Melanocyte of skin (primary cell): ENCODE measurements around a stretch of chr21.

- CAGE, long polyA plus RNA, 2 experiments, result no peak in any of the 2 experiments
These were observed 20.8 kb downstream of the IL10RB start for GRCh38 chr21:33286746-33287540.

DNA sequence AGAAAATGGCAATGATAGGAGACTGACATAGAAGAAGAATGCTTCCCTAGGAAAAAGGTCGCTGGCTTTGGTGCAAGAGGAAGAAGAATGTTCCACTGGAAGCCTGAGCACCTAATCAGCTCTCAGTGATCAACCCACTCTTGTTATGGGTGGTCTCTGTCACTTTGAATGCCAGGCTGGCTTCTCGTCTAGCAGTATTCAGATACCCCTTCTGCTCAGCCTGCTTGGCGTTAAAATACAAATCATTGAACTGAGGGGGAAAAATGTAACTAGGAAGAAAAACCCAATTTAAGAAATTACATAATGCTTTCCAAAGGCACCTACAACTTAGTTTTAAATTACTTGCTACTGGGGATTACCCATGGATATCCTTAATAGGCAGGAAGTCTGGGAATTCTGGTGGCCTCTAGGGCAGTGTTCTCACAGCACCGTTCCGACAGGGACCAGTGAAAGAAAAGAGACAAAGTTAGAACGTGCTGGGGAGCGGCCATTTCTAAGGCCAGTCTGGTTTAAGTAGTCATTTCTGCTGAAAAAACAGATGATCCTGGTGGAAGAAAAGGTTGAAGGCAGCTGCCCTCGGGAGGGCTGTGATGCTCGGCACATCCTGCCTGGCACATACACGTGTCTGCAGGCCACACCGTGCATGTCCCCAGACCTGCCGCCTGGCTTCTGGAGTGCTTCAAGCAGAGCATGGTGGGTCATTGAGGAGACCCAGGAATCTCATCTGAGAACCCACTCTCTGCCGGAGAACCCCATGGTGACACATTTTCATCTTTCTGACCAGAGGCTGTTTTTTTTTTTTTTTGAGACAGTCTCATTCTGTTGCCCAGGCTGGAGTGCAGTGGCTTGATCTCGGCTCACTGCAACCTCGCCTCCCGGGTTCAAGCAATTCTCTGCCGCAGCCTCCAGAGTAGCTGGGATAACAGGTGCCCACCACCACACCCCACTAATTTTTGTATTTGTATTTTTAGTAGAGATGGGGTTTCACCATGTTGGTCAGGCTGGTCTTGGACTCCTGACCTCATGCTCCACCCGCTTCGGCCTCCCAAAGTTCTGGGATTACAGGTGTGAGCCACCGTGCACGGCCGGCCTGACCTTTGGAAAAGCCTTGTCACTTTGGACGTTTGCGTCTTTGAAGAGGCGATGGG is 32.3 kb downstream of the IFNAR1 start:
- CAGE, long polyA plus RNA, 2 experiments, result no peak in any of the 2 experiments

DNA sequence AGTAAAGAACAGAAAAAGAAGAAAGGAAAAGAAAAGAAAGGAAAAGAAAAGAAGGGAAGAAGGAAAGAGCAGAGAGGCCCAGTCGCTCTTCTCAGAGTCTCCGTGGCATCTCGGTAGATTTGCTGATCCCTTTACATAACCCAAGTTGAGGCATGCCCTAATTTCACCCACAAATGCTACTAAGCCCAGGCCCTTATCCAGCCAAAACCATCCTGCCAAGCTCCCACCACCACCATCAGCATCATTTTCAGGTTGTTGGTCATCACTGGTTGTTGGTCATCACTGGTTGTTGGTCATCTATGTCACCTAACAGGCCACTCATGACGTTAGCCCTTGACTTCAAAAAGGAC is 20.9 kb upstream of the IFNGR2 start:
- CAGE, long polyA plus RNA, 2 experiments, result no peak in any of the 2 experiments

- CAGE, long polyA plus RNA, 2 experiments, result no peak in any of the 2 experiments
These were observed 147 bp upstream of the IFNGR2 start for GRCh38 chr21:33403180-33403351.

DNA sequence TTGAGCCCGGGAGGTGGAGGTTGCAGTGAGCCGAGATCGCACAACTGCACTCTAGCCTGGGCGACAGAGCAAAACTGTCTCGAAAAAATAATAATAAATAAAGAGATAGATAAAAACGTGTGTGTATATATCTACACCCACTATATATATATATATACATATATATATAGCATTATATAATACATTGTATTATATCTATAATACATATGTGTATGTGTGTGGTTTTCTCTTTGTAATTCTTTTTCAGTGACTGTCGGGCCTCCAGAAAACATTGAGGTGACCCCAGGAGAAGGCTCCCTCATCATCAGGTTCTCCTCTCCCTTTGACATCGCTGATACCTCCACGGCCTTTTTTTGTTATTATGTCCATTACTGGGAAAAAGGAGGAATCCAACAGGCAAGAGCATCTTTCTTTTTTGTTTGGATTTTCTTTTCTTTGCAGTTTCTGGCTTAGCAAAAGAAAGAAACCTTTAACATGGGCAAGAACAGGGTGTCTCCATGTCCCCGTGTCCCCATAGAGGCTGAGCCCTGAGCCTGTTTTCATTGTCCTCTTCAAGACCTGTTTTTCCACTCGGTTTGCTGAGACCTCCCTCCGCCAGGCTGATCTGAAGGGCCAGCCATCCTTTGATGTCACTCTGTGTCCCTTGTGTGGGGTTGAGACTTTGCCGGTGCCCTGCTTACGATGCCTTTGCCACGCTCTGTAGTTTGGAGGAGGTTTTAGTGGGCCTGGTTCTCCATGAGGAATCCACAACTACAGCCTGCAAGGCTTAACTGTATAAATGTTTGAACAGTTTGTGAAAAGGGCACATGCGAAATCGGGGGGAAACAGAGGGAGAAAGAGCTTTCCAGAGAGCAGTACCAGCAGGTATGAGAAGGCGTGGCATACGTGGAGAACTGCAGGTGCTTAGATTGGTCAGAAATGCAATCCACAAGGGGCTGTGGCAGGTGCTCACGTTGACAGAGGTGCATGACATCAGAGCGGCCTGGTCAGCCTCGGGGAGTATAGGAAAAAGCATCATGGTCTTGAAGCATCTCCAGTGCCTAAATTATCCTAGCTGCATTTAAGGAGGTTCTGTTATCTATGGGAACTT is 23.8 kb downstream of the IFNGR2 start:
- CAGE, long polyA plus RNA, 2 experiments, result no peak in any of the 2 experiments

DNA sequence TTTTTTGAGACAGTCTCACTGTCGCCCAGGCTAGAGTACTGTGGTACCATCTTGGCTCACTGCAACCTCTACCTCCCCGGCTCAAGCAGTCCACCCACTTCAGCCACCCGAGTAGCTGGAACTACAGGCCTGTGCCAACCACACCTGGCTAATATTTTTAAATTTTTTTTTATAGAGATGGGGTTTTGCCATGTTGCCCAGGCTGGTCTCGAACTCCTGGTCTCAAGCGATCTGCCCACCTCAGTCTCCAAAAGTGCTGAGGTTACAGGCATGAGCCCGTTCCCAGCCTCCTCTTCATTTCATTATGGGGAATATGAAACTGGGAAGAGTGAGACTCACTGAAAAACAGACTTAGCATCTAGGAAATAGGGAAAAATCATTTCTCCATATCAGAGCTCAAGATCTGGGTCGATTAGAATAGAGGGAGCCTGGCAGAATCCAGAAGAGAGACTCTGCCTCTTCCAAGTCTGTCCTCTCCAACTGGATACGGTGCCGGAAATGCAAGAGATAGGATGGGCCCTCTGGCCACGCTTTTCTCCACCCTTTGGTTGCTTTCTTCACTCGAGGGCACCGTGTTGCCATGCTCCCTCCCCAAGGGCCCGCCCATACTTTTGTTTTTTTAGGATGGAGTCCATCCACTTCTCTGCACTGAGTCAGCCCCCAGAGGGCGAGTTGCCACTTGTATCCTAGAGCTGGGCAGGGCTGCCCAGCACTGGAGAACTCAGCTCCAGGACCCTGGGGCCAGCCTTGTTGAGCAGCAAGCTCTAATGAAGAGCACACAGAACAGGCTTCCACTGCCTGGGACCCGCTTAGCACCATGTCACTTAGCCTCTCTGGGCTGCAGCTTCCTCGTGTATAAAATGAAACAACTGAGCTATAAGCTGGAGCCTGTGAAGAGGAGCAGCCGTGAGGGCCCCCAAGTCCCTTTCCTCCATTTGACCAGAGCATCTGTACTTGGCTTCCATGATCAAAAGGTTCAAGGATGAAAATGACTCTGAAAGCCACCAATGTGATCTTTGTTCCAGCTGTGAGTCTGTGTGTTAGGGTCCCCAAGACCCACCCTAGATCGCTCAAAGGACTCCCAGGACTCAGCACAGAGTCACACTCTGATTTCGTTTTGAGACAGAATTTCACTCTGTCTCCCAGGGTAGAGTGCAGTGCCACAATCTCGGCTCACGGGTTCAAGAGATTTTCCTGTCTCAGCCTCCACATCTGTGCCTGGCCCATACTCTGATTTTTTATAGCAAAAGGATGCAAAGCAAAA is 25.5 kb downstream of the IFNGR2 start:
- CAGE, long polyA plus RNA, 2 experiments, result no peak in any of the 2 experiments

DNA sequence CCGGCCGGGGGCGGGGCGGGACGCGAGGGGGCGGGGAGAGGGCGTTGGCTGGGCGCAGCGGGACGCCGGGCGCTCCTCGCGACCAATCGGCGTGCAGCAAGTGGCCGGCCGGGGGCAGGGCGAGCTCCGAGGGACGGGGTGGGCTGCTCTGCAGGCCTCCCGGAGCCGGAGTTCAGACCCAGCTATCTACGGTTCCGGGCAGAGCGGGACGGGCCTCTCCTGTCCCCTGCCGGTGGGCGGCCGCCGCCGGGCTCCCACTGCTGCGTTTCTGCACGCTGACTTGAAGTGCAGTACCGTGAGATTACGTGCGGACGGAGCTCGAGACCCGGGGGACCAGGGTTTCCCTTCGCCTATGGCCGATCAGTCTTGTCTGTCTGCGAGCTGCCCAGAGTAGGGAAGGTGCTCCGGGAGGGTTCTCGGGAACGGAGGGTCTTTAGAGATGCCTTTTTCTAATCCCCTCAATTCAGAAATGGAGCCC is 302 bp upstream of the TMEM50B start:
- CAGE, long polyA plus RNA, 2 experiments, result no peak in any of the 2 experiments

- CAGE, long polyA plus RNA, 2 experiments, result no peak in any of the 2 experiments
These were observed 22.3 kb downstream of the SON start for GRCh38 chr21:33564845-33565764.

DNA sequence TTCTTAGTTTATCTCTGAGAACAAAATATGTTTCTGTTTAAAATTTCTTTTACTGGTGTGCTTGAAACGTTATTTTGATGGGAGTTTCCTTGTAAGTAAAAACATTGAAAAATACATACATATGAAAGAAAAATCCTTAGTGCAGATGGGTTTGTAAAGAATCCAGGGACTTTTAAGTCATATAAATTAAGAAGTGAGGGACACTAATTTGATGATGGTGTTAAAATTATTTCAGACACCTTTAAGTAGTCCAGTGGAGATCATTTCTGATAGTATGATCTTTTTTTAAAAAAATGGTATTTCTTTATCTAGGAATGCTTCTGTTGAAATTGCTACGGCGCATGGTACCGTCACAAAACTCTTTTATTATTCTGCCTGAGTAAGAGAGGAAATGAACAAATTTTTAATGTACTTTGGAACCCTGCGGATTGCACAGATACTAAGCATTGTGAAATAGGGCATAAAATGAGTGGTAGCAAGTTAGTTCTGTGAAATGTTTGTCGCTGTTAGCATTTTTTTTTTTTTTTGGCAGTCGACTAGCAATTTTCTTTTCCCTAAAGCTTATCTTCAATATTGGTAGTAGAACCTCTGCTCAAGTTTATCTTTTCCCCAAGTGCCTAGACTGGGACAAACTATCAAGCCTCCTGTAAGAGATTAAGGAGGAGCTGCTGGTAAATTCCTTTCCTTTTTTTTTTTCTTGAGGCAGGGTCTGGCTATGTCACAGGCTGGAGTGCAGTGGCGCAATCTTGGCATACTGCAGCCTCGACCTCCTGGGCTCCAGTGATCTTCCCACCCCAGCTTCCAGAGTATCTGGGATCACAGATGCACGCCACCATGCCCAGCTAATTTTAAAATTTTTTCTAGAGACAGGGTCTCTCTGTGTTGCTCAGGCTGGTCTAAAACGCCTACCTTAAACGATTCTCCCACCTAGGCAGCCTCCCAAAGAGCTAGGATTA is 2.1 kb downstream of the ITSN1 start:
- CAGE, long polyA plus RNA, 2 experiments, result no peak in any of the 2 experiments

- CAGE, long polyA plus RNA, 2 experiments, result no peak in any of the 2 experiments
These were observed 73.8 kb downstream of the ITSN1 start for GRCh38 chr21:33716078-33716569.

DNA sequence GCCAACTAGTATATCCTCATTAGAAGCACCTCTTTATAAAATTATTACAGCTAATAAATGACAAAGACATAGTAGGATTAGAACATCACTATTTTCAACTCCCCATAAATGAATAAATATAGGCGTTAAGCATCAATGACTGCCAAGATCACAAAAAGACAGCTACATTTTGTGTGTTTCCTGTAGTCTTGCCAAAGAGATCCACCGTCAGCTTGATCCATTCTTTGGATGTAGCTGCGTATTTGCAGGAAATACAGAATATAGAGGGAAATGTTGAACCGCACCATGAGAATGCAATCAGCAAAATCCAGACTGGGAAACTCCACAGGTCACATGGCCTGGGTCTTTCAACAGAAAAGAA is 102.6 kb downstream of the ITSN1 start:
- CAGE, long polyA plus RNA, 2 experiments, result no peak in any of the 2 experiments

- CAGE, long polyA plus RNA, 2 experiments, result no peak in any of the 2 experiments
These were observed 11.6 kb downstream of the ATP5PO start for GRCh38 chr21:33903810-33904502.

- CAGE, long polyA plus RNA, 2 experiments, result no peak in any of the 2 experiments
These were observed 34.3 kb upstream of the ATP5PO start for GRCh38 chr21:33949391-33950831.

GRCh38 chr21:34018788-34019339 is 54.5 kb upstream of the MRPS6 start:
- CAGE, long polyA plus RNA, 2 experiments, result no peak in any of the 2 experiments

GRCh38 chr21:34037575-34037911 is 35.8 kb upstream of the MRPS6 start:
- CAGE, long polyA plus RNA, 2 experiments, result no peak in any of the 2 experiments

- CAGE, long polyA plus RNA, 2 experiments, result no peak in any of the 2 experiments
These were observed 3.5 kb downstream of the MRPS6 start for GRCh38 chr21:34076728-34077404.

DNA sequence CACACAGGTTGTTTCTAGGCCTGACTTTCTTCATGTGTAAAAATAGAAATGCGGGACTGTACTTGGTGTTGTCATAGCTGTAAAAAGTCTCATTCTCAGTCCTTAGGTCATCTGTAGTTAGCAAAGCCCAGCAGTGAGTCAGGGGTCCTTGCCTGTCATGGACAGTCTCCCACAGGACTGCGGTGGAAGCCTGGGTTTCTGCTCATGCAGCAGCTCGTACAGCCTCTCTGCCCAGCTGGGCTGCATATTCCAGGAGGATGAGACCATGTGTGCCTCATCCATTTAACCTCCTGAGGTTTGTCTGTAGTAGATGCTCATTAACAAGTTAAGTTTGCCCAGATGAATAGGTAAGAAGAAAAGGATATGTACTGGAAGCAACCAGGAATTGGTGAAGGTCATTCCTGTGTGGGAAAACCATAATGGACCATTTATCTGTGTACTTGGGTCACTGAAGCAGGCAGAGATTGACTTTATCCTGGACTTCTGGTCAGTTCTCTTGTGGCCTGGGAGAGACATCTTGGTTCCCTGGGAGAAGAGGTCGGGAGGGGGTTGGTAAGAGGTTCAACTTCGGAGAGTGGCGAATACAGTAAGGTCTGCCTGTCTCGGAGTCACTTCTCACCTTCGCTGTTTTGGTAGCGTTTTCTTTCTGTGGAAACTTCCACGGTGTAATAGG is 58.4 kb downstream of the MRPS6 start:
- CAGE, long polyA plus RNA, 2 experiments, result no peak in any of the 2 experiments

DNA sequence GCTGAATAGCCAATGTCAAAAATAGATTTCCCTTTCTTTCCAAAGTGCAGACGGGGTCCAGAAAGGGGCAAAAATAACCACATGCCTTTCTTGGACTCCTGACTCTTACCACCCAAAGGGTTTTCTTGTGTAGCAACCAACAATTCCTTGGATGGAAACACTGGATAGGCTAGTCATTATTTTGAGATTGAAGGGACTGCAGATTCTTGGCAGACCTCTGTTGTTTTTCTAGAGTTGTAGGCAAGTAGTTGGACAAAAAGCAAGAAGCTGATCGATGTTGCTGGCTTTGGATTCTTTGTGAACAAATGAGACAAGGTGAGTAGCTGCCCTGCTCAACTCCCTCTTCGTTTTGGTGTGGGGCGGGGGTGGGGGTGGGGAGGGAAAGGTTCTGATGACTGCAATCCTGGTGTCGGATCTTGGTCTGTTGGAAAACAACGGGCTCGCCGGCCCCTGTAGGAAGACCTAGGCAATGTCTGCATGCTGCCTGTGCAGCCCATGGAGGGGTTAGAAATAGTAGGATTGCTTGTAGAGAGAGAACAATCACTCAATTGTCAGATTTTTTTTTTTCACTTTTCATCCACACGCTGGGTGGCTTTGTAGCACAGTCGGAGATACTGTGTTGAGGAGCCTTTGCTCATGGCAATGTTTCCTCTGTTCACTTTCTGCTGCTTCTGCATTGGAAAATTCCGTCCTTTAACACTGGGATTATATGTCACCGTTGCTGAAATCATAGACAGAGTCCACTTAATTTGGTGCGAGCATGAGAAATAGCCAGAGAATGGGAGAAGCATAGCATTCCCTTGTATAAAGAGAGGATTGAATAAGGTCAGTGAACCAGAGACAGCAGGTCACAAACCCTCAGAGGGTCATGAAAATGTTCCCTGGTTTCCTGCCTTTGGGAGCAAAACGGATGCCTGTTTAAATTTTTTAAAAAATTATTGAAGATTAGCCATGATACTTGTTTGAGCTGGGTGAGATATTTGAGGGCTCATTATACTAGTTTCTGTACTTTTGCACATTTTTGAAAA is 107.4 kb downstream of the MRPS6 start:
- CAGE, long polyA plus RNA, 2 experiments, result no peak in any of the 2 experiments

DNA sequence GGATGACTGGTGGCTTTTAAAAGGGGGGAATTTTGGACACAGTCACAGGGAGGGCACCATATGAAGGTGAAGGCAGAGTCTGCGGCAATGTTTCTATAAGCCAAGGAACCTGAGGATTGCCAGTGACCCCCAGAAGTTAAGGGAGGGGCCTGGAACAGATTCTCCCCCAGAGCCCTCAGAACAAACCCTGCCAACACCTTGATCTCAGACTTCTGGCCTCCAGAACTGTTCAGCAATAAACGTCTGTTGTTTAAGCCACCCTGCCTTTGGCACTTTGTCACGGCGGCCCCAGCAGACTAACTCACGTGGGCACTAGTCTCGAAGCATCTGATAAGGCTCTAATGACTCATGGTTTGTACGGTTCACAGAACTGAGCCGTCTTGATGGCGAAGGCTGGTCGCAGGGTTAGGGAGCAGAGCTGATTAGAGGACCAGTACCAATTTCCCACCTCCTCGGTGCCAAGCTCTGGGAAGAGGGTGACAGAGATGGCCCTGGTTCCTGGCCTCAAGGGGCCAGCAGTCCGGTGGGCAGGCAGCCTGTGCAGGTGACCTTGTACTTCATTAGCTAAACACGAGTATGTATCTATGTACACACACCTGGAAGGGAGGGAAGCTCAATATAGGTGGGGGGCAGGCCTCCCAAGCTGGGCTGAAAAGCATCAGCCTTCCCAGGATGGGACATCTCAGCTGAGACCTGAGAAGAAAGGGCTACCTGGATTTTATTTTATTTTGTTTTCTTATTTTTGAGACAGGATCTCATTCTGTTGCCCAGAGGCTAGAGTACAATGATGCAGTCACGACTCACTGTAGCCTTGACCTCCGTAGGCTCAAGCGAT is 112.8 kb downstream of the MRPS6 start:
- CAGE, long polyA plus RNA, 2 experiments, result no peak in any of the 2 experiments

- CAGE, long polyA plus RNA, 2 experiments, result no peak in any of the 2 experiments
These were observed 11.2 kb upstream of the KCNE1 start for GRCh38 chr21:34523010-34523902.